HT-29 (cell line): ENCODE measurements around the genes GRHL1, ODC1 and KCNF1.

DNA sequence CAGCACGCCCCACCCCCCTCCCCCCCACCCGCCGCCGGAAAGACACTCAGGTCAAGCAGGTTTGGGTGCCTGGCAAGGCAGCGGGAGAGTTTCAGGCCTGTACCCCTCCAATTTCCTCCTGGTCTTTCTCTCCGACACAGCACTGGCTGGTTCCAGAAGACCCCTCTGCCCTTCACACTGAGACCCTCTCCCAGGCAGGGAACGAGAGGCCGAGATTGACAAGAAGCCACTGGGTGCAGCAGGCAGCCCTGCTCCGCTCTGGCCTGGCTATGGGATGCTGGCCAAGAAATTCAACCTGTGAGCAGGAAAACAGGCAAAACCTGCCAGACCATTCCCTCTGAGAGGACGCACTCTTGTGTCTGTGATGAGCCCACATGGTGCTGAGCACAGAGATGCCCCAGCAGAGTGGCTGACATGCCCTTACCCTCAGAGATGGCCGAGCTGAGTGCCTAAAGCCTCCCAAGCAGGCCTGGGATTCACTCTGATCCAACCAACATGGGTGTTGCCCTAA lies 34.4 kb upstream of the TAF1B start:
- RAMPAGE, long total RNA = no peak

DNA sequence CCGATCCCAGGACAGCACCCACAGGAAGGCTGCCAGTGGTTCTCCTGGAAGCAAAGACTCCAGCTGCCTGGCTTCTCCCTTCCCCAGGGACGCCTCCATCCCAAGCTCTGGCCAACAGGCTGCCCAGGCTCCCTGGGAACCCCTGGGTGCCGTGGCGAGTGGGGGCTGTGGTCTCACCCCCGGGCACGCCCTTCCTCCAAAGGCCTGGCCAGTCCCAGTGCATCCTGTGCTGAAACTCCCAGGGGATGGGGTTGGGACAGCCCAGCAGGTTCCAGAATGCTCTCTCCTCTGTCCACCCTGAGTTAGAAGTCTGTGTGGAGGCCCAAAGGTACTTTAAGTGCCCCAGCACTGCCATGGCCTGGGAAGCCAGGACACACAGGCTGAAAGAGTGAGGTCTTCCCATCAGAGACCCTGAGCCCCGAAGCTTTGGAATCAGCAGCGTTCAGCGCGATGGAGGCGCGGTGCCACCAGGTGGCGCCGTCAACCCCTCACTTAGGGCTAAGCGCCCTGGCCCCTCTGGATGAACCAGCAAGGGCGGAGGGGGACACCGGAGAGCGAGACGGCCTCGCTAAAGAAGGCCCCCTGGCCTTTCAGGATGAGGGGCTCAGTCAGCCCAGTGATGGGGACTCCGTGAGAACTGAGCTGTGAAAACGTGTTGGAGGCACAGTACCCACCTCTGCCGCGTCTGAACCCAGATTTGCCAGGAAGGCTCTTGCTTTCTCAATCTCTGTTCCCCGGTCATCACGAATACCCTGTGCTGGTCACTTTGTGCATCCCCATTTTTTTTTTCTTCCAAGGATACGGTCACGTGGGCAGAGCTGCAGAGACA lies 29.5 kb upstream of the TAF1B start:
- RAMPAGE, long total RNA = no peak

DNA sequence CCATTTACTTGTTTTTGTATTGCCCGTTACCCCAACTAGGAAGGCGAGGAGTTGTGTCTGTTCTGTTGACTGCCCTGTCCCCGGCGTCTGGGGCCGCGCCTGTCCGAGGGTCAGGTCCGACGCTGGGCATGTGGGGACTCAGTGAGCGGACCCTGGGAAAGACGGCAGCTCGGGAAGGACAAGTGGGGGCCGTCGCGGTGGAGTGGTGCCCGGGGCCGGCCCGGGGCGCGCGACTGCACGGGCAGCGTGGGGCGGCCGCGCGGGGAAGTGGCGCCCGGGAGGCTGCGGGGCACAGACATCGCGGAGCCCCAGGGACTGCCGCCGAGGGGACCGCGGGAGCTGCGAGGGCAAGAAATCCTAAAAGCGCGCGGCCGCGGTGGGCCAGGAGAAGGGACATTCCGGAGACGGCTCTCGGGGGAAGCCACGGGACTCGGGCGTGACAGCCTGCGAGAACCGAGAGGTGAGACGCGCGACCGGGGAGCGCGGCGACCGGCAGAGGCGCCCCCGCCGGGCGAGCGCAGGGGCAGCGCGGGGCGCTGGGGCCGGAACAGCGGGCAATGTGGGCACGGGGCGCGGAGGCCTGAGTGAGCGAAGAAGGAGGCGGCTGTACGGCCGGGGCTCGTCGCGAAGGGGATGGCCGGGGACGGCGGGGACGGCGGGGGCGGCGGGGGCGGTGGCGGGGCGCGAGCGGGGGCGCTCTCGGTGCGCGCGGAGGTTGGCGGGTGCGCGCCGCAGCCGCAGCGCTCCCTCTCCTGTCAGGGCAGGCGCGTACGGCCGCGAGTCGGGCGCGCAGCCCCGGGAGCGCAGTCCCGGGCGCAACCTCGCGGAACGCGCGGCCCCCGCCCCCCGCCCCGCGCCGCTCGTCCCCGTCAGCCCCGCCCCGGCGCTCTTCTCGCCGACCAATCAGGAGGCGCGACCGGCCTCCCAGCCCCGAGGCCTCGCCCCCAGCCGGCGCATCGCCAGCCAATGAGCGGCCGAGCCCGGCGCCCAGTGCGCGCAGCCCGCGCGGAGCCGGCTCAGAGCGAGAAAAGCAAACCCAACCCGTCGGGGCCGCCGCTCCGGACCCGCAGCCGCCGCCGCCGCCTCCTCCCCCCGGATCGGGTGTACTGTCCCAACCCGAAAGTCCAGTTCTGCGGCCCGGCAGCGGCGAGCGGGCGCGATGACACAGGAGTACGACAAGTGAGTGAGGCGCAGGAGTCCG lies at the start of gene GRHL1:
GRHL1 (plus strand) TSS at position 1,019 of the 1,201 bp plus-strand sequence.
- RAMPAGE, long total RNA = no peak

DNA sequence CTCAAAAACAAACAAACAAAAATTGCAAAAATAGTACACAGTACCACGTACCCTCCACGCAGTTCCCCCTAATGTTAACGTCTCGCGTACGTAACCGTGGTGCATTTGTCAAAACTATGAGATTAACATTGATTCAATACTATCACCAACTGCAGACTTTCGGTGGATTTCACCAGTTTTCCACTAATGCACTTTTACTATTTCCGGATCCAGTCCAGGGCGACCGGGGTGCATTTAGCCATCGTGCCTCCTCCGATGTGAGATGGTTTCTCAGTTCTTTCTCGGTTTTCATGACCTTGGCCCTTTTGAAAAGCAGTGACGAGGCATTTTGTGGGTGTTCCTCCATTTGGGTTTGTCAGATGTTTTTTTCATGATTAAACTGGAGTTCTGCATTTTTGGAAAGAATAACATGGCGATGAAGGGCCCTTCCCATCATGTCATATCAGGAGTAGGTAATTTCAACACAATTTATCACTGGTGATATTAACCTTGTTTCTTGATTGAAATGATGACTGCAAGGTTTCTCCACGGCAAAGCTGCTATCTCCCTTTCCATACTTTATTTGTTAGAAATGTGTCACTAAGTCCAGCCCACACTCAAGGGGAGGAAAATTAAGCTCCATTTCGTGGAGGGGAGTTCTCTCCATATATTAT lies 9.1 kb upstream of the KLF11 start:
- RAMPAGE, long total RNA = no peak

- RAMPAGE, long total RNA = no peak
These were observed 5.8 kb upstream of the KLF11 start for GRCh38 chr2:10037411-10038120.

GRCh38 chr2:10119862-10121082 lies 2.3 kb upstream of the RRM2 start:
- RAMPAGE, long total RNA = no peak

- RAMPAGE, long total RNA = no peak
These were observed 24.5 kb upstream of the HPCAL1 start for GRCh38 chr2:10277928-10278977.

- RAMPAGE, long total RNA = no peak
These were observed 1.8 kb downstream of the HPCAL1 start for GRCh38 chr2:10304453-10304882.

- RAMPAGE, long total RNA = no peak
These were observed 23.7 kb downstream of the HPCAL1 start for GRCh38 chr2:10326108-10327084.

- RAMPAGE, long total RNA = no peak
These were observed 30.4 kb downstream of the HPCAL1 start for GRCh38 chr2:10333099-10333527.

GRCh38 chr2:10344025-10344501 lies 41.4 kb downstream of the HPCAL1 start:
- RAMPAGE, long total RNA = no peak

GRCh38 chr2:10400121-10400969 lies 47.8 kb downstream of the ODC1 start:
- RAMPAGE, long total RNA = no peak

GRCh38 chr2:10447847-10448964 lies at the start of gene ODC1:
ODC1 (minus strand) TSS chr2:10448327.
- RAMPAGE, long total RNA = no peak

DNA sequence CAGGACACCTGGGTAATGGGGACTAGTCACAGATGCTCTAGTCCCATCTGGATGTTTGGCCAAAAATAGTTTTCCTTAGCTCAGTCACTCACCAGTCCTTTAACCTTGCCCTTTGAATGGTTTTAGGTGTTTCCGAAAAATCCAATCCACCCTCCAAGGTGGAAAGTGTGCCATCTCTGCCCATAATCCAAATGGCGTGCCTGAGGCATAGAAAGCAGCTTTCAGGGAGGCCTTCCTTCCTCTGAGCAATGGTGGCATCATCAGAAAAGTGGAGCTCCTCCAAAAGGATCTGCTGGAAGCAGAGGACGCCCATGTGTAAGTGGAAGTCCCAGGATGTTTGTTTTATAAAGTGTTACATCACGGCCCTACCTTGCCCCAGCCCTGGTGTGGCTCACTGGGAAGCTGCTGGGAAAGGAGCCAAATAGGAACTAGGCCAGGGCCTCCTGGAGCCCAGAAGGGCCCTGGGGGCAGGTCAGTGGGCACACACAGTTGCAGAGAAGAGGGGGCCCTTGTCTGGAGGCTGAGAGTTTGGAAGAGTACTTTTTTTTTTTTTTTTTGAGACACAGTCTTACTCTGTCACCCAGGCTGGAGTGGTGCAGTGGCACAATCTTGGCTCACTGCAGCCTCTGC lies 4.1 kb upstream of the ODC1 start:
- RAMPAGE, long total RNA = no peak

GRCh38 chr2:10709456-10709819 lies 12.0 kb upstream of the ATP6V1C2 start:
- RAMPAGE, long total RNA = no peak

DNA sequence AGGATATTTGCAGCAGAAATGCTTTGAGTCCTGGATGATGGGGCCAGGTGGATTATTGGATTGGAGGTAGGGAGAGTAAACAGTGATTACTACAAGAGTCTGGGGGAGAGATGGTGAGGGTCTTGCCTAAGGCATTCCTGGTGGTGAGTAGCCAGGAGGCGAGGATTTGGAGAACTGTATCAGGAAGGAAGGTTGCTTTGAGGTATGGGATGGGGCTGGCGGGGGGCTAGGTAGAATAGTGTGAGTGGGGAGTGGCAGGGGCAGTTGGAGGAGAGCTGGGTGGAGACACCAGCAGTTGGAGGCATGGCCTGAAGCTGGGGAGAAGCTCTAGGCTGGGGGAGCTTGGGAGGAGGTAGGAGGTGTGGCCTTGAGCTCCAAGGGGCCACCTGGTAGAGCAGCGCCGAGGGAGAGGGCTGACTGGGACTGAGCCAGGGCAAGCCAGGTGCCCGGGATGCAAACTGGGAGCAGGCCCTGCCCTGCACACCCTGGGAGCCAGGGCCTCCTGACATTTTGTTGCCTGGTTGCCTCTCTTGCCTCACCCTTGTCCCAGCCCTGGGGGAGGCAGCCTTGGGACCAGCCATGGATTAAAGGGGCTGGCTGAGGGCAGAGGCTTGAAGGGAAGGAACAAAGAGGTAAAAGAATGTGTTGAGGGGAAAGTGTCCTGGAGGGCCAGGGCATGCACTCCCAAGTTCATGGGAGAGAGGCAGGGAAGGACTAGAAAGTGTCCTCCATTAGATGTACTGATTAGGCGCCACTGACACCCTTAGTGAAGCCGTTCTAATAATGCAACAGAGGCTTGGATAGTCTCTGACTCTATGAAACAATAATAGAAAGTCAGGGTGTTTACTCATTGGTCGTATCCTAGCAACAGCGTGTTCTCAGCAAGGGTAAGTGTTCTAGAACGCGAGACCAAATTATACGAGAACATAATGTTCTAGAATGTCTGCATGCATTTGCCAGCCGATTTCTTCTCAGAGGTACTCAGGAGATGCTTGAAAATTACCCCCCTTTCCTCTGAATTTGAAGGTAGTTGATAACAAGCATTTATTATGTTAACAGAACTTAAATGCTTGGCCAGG lies 33.2 kb upstream of the PDIA6 start:
- RAMPAGE, long total RNA = no peak

DNA sequence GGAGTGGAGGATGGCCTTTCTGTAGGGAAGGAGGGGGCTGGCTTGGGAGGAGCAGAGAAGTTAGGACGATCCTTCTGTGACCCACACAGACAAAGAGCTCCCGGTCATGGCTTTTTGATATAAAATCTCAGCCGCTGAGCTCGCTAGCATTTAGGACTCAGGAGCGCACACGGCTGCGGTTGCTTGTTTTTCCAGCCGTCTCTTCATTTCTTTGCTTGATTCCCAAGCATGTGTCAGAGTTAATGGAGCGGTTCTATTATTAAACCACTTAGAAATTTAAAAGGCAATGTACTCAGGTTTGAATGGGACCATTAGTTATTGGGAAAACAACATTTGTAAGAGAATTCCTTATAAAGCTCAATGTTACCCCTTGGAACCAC lies 47.3 kb upstream of the KCNF1 start:
- RAMPAGE, long total RNA = no peak

DNA sequence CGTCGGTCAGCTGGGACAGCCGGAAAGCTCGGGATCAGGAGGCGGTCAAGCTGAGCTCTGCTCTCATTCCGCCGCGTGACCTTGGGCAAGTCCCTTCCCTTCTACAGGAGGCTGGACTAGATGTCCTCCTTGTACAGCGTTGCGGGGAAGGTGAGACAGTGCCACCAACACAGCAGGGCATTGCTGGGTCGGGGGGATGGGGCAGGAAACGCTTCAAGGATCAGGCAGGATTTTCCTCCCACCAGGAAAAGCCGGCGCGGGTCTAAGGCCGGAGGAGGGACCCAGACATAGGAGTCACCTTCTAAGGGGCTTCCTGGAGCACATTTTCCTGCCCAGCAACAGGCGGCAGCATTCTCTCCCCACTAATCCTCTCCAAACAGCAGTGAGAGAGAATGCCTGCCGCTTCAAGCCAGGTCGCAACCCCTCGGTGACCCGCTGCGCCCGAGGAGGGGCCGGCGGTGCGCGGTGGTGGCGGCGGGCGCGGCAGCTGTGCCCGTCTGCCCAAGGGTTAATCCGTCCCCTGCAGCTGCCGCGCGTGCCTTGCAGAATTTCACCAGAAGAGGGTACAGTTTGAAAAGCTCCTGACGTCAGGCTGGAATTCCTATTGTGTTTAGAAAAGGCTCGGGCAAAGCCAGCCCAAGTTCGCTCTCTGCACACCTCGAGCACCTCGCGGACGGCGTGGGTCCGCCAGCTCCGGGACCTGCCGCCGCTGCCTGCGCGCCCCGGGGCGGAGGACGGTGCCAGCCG lies at the start of gene KCNF1:
KCNF1 (plus strand) TSS at position 602 of the 747 bp plus-strand sequence.
- RAMPAGE, long total RNA = no peak

DNA sequence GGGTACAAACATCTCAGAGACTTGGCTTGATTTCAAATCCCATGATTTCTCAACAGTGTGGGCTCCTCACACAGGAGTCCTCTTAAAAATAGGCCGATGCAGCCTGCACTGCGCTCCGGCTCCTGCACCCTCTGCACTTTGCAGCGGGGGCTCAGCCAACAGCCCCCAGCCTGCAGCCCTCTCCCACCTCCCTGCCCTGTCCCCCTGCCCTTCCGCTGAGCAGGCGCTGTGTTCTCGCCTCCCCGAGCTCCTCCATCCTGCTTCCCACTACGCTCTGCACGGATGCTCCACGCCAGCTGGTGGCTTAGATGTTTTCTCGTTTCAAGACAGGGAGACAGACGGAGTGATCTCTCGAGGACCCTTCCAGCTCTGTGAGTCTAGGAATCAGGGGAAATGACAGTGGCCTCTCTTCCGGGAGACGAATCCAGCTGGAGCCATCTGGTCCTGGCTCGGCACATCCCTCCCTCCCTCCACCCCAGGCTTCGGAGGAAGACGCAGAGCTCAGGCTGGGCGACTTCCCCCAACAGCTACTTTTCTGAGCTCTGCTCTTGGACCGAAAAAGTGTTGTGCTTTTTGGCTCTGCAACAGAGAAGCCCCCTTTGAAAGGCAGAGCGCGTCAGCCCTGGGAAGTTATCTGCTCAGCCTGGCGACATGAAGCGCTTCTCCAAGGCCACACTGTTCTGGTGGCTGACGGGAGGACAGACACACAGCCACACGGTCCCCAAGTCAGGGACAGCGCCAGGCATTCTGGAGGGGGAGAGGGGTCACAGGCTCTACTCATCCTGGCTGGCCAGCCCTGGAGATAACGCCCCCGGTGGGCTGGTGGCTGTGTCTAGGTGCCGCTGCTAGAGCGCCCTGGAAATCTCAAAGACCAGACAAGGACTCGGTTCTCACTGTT lies 71.6 kb downstream of the KCNF1 start:
- RAMPAGE, long total RNA = no peak

DNA sequence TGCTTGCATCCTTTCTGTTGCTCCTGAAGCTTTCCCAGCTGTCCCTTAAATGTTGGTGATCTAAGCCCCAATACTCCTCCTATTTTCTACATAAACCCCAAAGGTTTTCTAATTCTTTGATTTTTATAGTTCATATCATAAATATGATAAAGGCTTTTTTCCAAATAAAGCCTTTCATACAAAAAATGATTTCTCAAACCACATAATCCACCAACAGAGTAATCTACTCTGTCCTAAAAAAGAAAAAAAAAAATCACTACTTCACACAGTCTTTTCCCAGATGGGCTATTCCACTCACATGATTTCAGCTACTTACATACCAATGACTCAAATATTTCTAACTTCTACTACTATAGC lies 57.2 kb downstream of the SLC66A3 start:
- RAMPAGE, long total RNA = no peak